Bronchial epithelial cell (primary cell): Measurements from ENCODE around the genes FER and PJA2.

GRCh38 chr5:103009627-103009951, 110.3 kb downstream of the GIN1 start:
- RRBS, 2 experiments = no CpG with 5 or more reads among the region's 1 CpG

DNA sequence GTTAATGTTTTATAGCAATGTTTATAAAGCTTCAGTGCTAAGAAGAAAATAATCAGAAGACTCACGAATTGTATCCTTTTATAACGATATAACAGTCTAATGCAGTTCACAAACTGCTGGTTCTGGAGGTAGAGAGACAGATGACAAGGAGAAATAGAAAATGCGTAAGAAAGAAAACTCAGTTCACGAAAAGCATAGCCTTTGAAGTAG, 1.6 kb downstream of the GIN1 start:
- RRBS, 2 experiments = no CpG with 5 or more reads among the region's 4 CpGs

GRCh38 chr5:105391838-105392347, 1829.3 kb upstream of the NUDT12 start:
- RRBS, 2 experiments = no CpG with 5 or more reads among the region's 13 CpGs

GRCh38 chr5:107387870-107388916, 282.5 kb downstream of the EFNA5 start:
- RRBS, 2 experiments = no CpG with 5 or more reads among the region's 10 CpGs

DNA sequence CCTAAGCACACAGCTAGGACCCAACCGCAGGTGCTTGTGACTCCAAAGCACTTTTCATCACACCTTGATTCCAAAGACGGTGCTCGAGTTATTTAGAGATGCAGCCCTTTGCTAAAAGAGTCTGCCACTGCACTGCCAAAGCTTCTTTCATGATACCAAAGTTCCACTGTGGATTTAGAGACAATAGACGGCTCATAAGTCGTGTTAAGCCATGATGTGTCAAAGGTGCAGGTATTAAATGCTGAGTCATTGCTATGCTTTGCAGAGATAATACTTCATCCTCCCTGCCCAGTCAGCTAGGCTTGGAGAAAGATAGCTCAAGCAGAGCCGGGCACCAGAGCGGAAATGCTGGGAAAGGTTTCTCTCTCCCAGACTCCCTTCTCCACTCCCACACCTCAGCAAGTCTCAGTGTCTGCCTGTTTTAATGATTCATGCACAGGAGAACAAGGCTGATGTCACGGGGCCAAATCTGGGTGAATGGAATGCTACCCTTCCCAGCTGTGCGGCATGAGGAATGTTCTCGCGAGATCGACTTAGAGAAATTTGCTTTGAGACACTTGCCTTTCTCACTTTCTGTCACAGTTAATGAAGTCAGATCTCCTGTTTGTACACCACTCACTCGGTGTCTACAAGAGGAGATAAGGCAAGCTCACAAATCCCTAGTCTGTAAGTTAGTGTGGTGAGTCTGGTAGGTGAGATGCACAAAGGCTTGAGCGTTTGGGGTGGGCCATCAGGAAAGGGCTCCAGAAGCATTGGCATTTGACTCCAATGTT, 204.5 kb downstream of the EFNA5 start:
- RRBS, 2 experiments = no CpG with 5 or more reads among the region's 14 CpGs

- RRBS, 2 experiments = no CpG with 5 or more reads among the region's 7 CpGs
Measured at GRCh38 chr5:107467516-107468086, 203.1 kb downstream of the EFNA5 start.

DNA sequence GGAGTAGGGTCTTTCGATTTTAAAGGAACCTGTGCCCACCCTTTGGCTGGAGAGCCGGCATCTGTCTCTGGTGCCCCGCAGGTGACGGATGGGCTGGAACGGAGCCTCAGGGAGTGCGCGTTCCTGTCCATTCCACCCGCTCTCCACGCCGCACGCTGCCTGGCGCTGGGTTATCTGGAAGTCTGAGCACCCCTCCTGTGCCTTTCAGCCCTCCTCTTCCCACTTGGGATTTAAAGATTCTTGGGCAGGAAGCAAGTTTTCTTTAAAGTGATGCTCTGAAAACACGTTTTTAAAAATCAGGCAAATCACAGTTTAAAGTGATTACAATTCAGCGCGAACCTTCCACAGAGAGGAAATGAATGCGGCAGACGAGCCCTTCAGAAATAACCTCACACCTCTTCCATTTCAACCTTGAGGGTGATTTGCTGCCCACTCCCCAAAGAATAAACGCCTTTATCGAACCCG, 2.2 kb upstream of the EFNA5 start:
- RRBS, 2 experiments = no CpG with 5 or more reads among the region's 20 CpGs

DNA sequence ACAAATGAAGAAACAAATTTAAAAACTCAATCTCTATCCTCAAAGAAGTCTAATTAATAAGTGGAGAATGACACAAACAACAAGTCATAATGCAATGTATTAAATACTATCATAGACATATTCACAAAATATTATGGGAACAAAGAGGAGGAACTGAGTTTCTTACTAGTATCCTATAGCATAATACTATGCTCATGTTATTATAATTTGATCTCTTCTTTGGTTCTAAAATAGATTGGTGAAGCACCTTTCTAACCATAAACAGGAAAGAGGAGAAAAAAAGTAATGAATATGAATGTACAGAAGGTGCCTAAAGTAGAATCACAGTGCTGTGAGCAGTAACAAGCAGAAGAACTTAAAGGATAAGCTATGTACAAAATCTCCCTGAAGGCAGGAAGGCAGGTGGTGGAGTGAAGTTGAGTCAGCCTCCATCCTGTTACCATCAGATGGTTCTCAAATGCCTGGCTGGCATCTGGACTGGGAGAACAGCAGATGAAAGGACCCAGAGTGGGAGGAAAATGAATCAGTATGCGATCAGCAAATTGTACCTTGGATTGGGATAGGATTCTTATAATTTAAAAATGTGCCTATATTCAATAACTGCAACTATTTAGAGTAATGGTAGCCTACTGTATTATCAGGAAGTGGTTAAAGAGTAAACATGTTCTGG, 21.3 kb upstream of the FER start:
- RRBS, 2 experiments = no CpG with 5 or more reads among the region's 1 CpG

GRCh38 chr5:108747541-108748141, at the start of gene FER:
FER (plus strand) TSS chr5:108747897.
- RRBS, 2 experiments = no CpG with 5 or more reads among the region's 12 CpGs

DNA sequence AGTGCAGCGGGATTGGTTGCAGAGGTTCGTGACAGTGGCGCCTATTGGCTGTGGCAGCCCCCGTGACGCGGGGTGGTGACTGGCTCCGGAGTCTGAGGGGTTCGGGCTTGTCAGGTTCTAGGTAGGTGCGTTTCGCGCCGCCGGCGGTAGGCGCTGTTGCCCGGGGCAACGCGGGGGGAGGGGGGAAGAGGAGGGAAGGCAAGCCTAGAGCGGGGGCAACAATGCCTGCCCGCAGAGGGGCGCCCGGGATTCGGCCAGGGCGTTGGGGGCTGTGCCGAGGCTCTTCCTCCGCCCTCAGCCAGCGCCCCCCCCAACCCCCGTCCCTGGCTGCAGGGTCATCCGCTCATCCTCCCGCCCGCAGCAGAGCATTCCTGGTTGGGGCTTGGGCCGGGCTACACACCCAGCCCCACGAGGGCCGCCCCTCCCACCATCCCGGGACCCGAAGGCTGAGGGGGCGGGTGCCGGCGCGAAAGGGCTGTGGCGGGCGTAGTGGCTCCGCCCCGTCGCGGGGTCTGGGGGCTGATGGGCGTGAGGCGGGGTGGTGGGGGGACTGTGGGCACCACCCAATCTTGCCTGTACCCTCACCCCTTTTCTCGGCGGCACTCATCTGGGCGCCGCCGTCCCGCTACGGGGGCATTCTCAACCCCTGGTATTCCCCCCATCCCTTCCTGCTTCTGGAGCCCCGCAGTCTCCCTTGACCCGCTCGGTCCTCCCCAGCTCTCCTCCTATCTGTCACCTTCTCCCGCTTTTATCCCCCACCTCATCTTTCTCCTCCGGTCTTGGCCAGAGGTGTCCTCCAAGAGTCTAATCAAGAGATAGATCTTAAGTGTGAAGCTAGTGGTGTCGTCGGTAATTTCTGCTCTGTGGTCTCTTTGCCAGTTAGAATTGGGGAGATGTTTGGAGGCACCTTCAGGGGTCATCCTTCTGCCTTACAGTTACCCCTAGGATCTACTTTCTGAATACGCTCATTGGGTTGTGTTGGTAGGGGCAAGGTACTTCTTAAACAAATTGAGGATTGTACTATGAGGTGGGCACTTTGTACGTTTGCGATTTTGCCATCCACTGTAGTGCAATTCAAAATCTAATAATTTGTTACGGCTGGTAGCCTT, 1.5 kb downstream of the FER start:
- RRBS, 2 experiments = 1 to 2% methylated on average over 23 of the region's 66 CpGs

DNA sequence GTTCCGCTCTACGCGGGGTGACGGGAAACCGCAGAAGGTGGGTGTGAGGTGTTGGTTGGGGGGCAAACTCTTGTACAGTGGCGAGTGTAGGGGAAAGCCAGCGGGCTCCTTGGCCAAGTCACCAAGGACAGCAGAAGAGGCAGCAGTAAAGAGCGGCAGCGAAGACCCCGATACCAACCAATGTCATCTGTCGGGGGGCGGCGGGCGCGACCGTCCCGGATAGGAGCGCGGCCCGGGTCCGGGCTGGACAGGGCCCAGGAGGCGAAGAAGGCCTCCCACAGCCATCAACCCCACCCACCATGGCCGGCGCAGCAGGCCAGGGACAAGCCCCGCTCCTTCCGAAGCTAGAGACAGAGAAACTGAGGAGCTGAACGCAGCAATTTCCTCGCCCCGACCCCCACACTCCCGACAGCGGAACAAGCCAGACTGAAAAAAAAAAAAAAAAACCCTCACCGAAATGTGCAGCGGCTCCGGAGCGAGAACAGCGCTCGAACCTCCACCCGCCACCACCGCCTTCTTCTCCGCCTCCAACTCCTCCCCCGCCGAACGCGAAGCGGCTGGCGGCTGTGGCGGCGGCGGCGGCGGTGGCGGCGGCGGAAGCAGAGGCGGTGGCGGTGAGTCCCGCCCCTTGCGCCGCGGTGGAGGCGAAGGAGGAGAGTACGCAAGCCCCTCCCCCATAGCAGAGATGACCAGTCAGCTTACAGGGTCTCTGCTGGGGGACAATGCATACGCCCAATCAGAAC, at the start of gene PJA2:
PJA2 (minus strand) TSS at position 586 of the 743 bp plus-strand sequence.
- RRBS, 2 experiments = 0 to 2% methylated on average over 3 of the region's 63 CpGs

GRCh38 chr5:109693346-109693932, 3.7 kb downstream of the MAN2A1 start:
- RRBS, 2 experiments = no CpG with 5 or more reads among the region's 7 CpGs

GRCh38 chr5:109743826-109744088, 54.0 kb downstream of the MAN2A1 start:
- RRBS, 2 experiments = no CpG with 5 or more reads among the region's 3 CpGs

DNA sequence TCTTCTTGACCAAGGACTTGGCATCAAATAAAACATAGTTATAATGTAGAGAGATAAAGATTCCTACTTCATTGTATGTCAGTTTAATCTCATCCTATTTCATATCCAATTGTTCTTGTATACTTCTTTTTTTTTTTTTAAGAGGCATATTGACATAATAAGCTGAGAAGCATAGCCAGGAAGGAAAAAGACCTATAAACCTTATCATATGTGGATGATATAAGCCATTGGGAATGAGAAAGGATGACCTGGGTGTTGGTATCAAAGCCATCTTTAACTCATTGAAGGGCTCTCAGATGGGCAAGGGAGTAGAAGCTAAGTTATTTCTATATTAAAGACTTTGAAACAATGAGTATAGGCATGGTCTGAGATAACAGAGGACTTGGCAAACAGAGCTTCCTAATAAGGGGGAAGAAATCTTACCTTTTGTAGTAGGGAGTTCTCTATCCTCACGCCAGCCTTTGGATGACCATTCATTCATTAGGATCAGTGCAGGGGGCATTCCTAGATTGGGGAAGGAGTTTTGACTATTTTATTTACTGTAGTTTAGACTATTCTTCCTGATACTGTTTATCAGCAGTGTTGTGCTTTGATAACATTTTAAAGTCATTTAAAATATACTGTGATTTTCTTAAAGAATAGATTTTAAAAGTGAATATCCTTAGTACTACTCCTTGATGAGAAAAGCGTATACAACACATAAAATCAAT, 95.7 kb downstream of the MAN2A1 start:
- RRBS, 2 experiments = no CpG with 5 or more reads among the region's 2 CpGs

- RRBS, 2 experiments = no CpG with 5 or more reads among the region's 7 CpGs
Measured at GRCh38 chr5:109794012-109794423, 104.3 kb downstream of the MAN2A1 start.

GRCh38 chr5:109803833-109804323, 114.2 kb downstream of the MAN2A1 start:
- RRBS, 2 experiments = no CpG with 5 or more reads among the region's 2 CpGs

- RRBS, 2 experiments = no CpG with 5 or more reads among the region's 1 CpG
Measured at GRCh38 chr5:109849566-109849782, 159.7 kb downstream of the MAN2A1 start.

DNA sequence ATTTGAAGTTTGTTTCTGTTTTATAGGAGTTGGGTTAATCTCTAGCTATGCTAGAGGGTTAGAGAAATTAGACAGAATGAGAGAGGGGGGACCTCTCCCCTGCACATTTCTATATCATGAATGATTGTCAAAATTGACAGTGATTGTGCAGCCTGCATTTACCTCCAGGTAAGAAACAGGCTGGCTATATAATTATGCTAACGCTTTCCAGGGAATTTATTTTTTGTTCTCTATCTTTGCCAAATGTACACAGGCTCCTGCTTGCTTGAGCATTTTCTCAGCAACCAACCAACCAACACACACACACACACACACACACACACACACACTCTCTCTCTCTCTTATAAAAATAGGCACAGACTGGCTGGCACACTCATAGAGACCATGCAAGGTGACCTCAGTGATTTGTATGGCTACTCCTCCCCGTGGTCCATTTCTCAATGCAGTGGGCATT, 415.8 kb downstream of the MAN2A1 start:
- RRBS, 2 experiments = no CpG with 5 or more reads among the region's 2 CpGs

DNA sequence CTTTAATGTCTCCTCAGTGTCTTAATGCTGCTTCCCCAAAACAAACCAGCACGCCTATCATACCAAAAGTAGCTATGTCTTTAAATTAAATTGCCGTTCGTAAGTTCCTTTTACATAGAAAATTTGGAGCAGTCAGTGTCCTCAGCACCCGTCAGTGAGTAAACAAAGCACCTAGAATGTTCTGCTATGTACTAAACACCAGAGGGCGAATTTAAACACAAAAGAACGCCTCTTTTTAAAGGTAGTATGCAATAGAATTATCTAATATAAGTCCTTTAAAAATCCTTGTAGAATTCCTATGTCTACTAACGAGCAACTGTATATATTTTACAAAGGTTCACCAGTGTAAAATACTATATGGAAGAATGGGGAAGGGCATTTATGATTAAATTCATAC, 457 bp upstream of the TMEM232 start:
- RRBS, 2 experiments = no CpG with 5 or more reads among the region's 7 CpGs